IMR-90 (cell line): ENCODE measurements around a stretch of chr2.

GRCh38 chr2:181014712-181015187, 34.3 kb downstream of the UBE2E3 start:
- RRBS, result no CpG with 5 or more reads among the region's 3 CpGs
CAGE:
- cytosol, long polyA plus RNA, result no peak
- long polyA plus RNA, result no peak
- nucleus, long polyA plus RNA, result no peak

DNA sequence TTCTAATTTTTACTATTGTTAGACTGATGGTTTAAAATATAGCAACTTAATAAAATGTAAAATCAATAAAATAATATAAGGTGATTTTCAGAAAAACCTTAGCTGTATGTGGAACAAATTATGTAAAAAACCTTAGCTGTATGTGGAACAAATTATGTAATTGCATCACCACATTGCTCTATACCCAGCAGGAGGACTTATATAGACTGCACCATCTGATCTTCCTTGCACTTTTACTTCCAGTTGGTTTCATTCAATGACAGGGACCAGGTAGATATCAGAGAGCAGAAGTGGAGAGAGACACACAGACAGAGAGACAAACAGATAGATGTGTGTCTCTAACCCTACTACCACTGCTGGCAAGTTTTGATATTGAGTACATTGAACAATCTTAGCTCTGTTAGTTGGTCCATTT, 62.6 kb upstream of the ITGA4 start:
CAGE:
- cytosol, long polyA plus RNA, result no peak
- long polyA plus RNA, result no peak
- nucleus, long polyA plus RNA, result no peak

GRCh38 chr2:181910089-181910854, 18.7 kb downstream of the ITPRID2 start:
- RRBS, result no CpG with 5 or more reads among the region's 3 CpGs
CAGE:
- cytosol, long polyA plus RNA, result no peak
- long polyA plus RNA, result no peak
- nucleus, long polyA plus RNA, result no peak

DNA sequence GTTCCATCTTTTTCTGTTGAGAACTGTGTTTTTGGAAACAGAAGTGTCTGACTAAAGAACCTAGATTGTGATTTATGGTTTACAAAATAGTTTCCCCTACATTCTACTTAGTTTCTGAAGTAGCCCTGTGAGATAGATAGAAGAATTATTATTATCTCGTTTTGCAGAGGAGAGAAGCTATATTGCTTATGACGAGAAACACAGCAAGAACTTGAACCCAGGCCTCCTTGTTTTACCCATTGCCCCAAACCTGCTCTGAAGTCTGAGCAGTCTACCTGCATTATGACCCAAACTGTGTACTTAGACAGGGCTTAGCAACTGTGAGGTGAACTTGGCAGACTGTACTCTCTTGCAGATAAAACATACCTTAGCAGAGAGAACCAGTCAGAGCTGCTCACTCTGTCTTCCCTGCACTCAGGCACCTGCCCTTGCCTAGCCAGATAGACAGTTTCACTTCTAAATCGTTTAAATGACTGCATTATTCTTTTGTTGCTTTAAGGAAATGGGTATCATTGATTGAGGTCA, 20.2 kb downstream of the ITPRID2 start:
- RRBS, result no CpG with 5 or more reads among the region's 3 CpGs
CAGE:
- cytosol, long polyA plus RNA, result no peak
- long polyA plus RNA, result no peak
- nucleus, long polyA plus RNA, result no peak

GRCh38 chr2:182030982-182031469, 45.4 kb downstream of the PPP1R1C start:
- RRBS, result no CpG with 5 or more reads among the region's 14 CpGs
CAGE:
- cytosol, long polyA plus RNA, result no peak
- long polyA plus RNA, result no peak
- nucleus, long polyA plus RNA, result no peak

GRCh38 chr2:182055859-182056332, 70.2 kb downstream of the PPP1R1C start:
- RRBS, result no CpG with 5 or more reads among the region's 4 CpGs
CAGE:
- cytosol, long polyA plus RNA, result no peak
- long polyA plus RNA, result no peak
- nucleus, long polyA plus RNA, result no peak

- RRBS, result no CpG with 5 or more reads among the region's 10 CpGs
CAGE:
- cytosol, long polyA plus RNA, result no peak
- long polyA plus RNA, result no peak
- nucleus, long polyA plus RNA, result no peak
These were observed 95.5 kb upstream of the PDE1A start for GRCh38 chr2:182522126-182522990.

GRCh38 chr2:182912825-182913233, 46.4 kb upstream of the FRZB start:
- RRBS, result no CpG with 5 or more reads among the region's 1 CpG
CAGE:
- cytosol, long polyA plus RNA, result no peak
- long polyA plus RNA, result no peak
- nucleus, long polyA plus RNA, result no peak

GRCh38 chr2:183038758-183039263, 554 bp upstream of the NCKAP1 start:
- RRBS, result no CpG with 5 or more reads among the region's 18 CpGs
CAGE:
- cytosol, long polyA plus RNA, result no peak
- long polyA plus RNA, result no peak
- nucleus, long polyA plus RNA, result no peak

GRCh38 chr2:183089223-183089844, 10.8 kb downstream of the DUSP19 start:
- RRBS, result no CpG with 5 or more reads among the region's 5 CpGs
CAGE:
- cytosol, long polyA plus RNA, result no peak
- long polyA plus RNA, result no peak
- nucleus, long polyA plus RNA, result no peak

GRCh38 chr2:184242189-184242462, 356.2 kb upstream of the ZNF804A start:
- RRBS, result no CpG with 5 or more reads among the region's 2 CpGs
CAGE:
- cytosol, long polyA plus RNA, result no peak
- long polyA plus RNA, result no peak
- nucleus, long polyA plus RNA, result no peak

- RRBS, result no CpG with 5 or more reads among the region's 3 CpGs
CAGE:
- cytosol, long polyA plus RNA, result no peak
- long polyA plus RNA, result no peak
- nucleus, long polyA plus RNA, result no peak
These were observed 35.8 kb upstream of the ZNF804A start for GRCh38 chr2:184562520-184563014.

- RRBS, result no CpG with 5 or more reads among the region's 4 CpGs
CAGE:
- cytosol, long polyA plus RNA, result no peak
- long polyA plus RNA, result no peak
- nucleus, long polyA plus RNA, result no peak
These were observed 167.2 kb downstream of the ZNF804A start for GRCh38 chr2:184765597-184765819.

- RRBS, result no CpG with 5 or more reads among the region's 10 CpGs
CAGE:
- cytosol, long polyA plus RNA, result no peak
- long polyA plus RNA, result no peak
- nucleus, long polyA plus RNA, result no peak
These were observed 448.5 kb upstream of the FSIP2 start for GRCh38 chr2:185289971-185290600.

GRCh38 chr2:186406663-186407064, 79.4 kb upstream of the ZC3H15 start:
- RRBS, result no CpG with 5 or more reads among the region's 3 CpGs
CAGE:
- cytosol, long polyA plus RNA, result no peak
- long polyA plus RNA, result no peak
- nucleus, long polyA plus RNA, result no peak

DNA sequence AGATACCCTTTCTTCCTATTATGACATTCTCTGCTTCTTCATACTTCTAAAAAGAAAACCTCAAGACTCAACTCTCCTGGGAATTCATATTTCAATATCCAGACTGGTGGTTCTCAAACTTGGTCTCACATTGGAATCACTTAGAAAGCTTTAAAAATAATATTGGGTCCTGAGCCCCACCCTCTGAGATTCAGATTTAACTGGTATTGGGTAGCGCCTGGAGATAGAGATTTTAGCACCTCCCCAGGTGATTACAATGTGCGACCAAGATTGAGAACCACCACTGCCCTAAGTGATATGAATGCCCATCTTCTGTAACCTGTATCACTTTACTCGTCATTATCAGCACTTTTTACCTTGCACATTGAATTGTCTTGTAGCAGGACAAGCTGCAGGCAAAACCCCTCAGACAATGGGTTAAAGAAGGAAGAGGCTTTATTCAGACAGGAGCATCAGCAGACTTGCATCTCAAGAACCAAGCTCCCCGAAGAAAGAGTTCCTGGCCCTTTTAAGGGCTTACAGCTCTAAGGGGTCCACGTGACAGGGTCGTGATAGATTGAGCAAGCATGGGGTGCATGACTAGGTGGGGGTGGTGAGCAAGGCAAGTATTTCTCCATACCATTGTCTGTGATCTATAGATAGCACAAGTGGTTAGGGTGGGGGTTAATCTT, 46.6 kb upstream of the ZC3H15 start:
- RRBS, result no CpG with 5 or more reads among the region's 6 CpGs
CAGE:
- cytosol, long polyA plus RNA, result no peak
- long polyA plus RNA, result no peak
- nucleus, long polyA plus RNA, result no peak

DNA sequence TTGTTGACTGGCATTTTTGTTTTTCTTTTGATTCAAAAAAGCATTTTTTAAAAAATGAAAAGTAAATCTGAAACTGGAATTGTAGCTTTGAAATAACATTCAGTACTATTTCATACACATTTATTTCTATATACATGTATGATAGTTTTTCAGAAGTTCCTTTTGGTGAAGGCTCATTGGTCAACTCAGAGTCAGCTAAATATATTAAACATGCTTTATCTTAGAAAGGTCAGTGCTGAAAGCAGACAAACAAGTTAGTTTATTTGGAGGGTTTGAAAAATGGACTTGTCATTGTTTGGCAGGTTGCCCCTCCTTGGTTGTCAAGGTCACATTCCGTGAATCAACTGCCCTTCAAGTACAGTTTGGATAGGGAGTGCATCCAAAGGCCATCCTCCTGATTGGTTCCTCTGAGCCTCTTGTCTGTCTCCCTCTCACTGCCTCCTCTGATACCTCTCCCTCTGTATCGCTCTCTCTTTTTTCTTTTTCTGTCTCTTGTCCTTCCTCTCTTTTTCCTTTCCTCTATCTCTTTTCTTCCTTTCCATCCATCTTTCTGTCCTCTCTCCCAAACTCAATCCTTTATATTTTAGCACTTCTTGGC, 5.3 kb downstream of the ITGAV start:
- RRBS, result no CpG with 5 or more reads among the region's 2 CpGs
CAGE:
- cytosol, long polyA plus RNA, result no peak
- long polyA plus RNA, result no peak
- nucleus, long polyA plus RNA, result no peak

DNA sequence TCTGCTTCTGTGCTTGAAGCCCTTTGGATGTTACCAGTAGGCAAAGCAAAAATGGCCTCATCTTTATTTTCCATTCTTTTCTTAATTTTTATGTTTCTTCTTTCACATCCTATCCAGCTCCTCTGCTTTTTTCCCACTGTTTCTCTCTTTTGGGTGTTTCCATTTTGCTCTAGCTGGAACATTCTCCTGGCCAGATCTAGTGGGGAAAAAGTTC, 31.0 kb upstream of the FAM171B start:
CAGE:
- cytosol, long polyA plus RNA, result no peak
- long polyA plus RNA, result no peak
- nucleus, long polyA plus RNA, result no peak

DNA sequence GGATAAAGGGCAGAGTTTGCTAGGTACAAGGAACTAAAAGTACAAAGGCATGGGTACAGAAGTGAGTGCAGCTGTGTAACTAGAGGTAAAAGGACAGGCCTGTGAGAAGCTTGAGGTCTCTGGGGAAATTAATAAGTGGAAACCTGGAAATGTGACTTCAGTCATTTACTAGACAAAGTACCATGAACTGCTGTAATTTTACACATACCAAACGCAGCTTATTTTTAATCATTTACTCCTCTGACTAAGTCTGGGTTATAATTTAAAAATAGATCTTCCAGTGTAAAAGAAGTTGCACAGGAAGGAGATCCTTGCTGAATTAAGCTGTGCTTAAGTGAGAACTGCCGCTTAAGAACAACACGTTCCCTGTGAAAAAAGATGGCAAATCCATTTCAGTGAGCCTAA, 44.5 kb downstream of the CALCRL start:
- RRBS, result no CpG with 5 or more reads among the region's 3 CpGs
CAGE:
- cytosol, long polyA plus RNA, result no peak
- long polyA plus RNA, result no peak
- nucleus, long polyA plus RNA, result no peak

DNA sequence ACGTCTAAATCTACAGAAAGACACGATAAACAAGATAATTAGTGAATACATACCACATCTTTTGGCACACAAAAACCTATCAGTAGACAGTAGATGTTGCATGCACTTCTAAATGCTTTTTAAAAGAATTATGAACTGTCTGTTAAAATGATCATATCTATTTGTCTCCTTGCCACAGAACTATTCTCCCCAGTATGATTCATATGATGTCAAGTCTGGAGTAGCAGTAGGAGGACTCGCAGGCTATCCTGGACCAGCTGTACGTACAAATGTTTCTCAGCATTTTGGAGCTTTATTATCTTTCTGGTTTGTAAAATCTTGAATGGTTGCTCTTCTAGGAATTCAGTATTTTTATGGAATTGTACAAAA, 12.7 kb downstream of the COL3A1 start:
- RRBS, result no CpG with 5 or more reads among the region's 4 CpGs
CAGE:
- cytosol, long polyA plus RNA, result no peak
- long polyA plus RNA, result no peak
- nucleus, long polyA plus RNA, result no peak